Pericardium (tissue), 1 donor: ENCODE results near the genes RASL12 and CILP.

- RRBS: 61% methylated on average over 3 of the region's 5 CpGs
Observed at GRCh38 chr15:64133759-64134057, 17.8 kb upstream of the SNX22 start.

GRCh38 chr15:64156523-64157346, 5.2 kb downstream of the SNX22 start:
- RRBS: no CpG with 5 or more reads among the region's 16 CpGs

- RRBS: no CpG with 5 or more reads among the region's 7 CpGs
Observed at GRCh38 chr15:64163952-64164325, 1.1 kb upstream of the PPIB start.

GRCh38 chr15:64180120-64180348, 17.2 kb upstream of the PPIB start:
- RRBS: no CpG with 5 or more reads among the region's 3 CpGs

GRCh38 chr15:64355137-64355931, 639 bp downstream of the CSNK1G1 start:
- RRBS: under 1% methylated on average over 6 of the region's 33 CpGs

GRCh38 chr15:64409473-64409826, 21.8 kb downstream of the TRIP4 start:
- RRBS: no CpG with 5 or more reads among the region's 7 CpGs

GRCh38 chr15:64517789-64518997, 57.8 kb downstream of the ZNF609 start:
- RRBS: no CpG with 5 or more reads among the region's 8 CpGs

- RRBS: no CpG with 5 or more reads among the region's 2 CpGs
Observed at GRCh38 chr15:64651568-64651919, 123.8 kb downstream of the RBPMS2 start.

GRCh38 chr15:64844415-64845786, 3.2 kb downstream of the PLEKHO2 start:
- RRBS: no CpG with 5 or more reads among the region's 13 CpGs

- RRBS: no CpG with 5 or more reads among the region's 8 CpGs
Observed at GRCh38 chr15:64853633-64854666, 12.2 kb downstream of the PLEKHO2 start.

DNA sequence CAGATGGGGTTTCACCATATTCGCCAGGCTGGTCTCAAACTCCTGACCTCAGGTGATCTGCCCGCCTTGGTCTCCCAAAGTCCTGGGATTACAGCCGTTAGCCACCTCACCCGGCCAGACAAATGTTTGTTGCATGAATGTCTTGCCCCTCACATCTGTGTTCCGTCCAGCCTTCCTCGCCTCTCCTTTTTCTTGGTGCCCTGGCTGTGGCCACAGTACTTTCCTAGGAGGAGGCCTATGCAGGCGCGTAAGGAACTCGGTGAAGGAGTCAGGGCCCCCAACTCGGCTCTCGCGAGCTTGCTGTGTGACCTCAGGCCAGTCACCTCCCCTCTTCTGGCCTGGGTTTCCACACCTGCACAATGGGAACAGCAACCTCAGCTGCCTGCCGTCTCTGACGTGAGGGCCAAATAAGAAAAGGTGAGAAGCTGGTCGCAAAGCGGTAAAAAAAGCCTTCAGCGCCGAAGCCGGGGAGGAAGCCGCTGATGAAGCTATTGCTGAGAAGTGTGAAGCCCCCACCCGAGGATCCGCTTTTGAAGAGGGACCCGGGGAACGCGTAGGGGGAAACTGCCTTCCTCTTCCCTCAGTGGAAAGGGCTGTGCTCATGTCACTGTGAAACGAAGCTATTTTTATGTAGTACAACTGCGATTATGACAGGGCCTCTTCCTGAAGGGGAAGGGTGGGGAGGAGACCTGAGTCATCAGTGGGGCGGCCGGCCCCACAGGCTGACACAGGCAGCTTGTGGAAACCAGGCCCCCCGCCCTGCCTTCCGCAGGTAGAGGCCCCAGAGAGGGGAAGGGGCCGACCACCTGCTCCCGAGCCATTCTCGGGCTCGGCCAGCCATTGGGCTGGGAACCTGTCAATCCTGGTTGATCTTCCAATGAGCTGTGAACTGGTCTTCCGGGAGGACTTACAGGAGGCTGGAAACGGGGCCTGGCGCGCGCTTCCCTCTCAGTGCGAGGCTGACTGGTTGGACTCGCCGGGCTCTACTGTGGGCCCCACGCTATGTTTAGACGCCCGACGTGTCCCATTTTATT, 18.1 kb upstream of the ANKDD1A start:
- RRBS: 7% methylated on average over 10 of the region's 47 CpGs

DNA sequence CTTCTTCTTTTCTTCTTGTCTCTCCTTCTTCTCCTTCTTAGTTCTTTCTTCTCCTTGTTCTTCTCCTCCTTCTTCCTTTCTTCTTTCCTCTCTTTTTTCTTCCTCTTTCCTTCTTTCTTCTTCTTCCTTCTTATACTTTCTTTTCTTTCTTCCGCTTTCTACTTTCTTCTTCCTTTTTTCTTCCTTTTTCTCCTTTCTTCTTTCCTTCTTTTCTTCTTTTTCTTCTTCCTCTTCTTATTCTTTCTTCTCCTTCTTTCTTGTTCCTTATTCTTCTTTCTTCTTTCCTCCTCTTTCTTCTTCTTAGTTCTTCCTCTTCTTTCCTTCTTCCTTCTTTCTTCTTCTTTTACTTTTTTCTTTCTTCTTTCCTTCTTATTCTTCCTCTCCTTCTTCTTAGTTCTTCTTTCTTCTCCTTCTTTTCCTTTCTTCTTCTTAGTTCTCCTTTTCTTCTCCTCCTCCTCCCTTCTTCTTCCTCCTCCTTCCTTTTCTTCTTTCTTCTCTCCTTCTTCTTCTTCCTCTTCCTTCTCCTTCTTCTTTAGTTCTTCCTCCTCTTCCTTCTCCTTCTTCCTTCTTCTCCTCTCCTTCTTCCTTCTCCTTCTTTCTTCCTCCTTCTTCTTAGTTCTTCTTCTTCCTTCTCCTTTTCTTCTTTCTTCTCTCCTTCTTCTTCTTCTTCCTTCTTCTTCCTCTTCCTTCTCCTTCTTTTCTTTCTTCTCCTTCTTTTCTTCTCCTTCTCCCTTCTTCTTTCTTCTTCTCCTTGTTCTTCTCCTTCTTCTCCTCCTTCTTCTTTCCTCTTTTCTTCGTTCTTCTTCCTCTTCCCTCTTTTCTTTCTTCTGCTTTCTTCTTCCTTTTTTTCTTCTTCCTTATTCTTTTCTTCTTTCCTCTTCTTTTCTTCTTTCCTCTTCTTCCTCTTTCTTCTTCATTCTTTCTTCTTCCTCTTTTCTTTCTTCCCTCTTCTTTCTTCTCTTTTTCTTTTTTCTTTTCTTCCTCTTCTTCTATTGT, 36.5 kb downstream of the SPG21 start:
- RRBS: no CpG with 5 or more reads among the region's 2 CpGs

- RRBS: no CpG with 5 or more reads among the region's 8 CpGs
Observed at GRCh38 chr15:65033043-65033459, 3.6 kb upstream of the MTFMT start.

DNA sequence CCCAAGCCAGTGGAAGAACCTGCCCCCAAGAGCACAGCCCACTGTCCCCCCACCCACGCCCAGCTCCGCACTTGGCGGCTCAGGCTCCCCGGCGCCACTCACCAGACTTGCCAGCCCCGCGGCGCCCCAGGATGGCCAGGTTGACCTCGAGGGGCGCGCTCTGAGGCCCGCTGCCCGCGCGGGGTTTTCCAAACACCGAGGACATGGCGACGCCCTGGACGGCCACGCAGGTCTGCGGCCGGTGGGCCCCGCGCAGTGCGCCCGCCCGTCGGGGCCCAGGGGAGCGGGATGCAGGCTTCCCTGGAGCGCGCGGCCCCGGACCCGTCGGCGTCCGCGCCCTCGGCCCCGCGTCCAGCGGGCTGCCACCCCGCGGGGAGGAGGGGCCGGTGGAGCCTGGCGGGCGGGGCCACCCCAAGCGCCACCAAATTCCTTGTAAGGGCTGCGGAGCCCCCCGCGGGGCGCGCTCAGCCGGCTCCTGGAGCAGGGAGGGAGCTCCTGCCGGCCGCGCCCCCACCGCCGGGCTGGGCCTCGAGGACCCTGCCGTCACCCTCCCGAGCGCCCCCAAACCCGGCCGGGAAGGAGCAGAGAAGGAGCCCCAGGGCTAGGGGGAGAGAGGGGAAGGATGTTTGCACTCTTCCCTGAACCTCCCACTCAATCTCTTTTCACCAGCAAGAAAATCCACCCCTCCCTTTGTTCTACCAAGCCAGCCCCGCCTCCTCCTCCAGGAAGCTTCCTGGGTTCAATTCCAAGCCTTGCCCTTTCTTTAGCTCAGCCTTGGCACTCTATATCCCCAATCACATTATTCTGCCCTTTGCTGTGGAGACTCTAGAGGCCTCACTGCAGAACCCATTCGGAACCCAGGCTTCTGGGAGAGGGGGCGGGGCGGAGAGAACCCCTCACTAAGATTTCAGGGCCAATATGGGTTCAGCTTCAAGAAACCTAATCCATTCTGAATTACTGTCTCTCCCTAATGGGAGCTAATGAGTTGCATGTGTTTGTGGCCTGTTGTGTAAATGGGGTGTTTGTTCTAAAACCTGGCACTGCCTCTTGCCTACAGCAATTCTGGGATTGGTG, at the start of gene RASL12:
TSS of gene RASL12 (minus strand) at position 361 of the 1,074 bp plus-strand sequence.
- RRBS: 5% methylated on average over 39 of the region's 69 CpGs

- RRBS: no CpG with 5 or more reads among the region's 6 CpGs
Observed at GRCh38 chr15:65171317-65171940, 13.7 kb downstream of the CLPX start.

DNA sequence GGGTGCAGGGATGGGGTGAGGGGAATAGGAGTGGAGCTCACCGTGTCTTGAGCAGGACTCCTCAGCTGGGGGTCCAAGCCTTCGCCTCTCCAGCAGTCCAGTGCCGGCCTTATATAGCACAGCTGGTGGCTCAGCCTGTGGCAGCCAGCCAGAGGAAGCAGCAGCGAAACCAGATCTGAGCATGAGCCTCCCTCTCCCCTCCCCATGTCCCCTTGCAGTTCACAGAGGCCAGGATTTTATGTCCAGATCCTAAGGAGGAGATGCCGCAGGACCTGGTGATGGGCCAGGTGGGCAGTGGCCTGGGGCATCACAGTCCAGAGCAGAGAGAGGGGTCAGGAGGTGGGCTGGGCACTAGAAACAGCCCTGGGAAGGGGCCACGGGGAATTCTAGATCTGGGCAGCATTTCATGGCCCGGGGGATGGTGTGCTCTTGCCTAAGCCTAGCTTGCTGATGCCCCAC, at the start of gene CILP:
TSS of gene CILP (minus strand) at position 87 of the 459 bp plus-strand sequence.
- RRBS: no CpG with 5 or more reads among the region's 7 CpGs

DNA sequence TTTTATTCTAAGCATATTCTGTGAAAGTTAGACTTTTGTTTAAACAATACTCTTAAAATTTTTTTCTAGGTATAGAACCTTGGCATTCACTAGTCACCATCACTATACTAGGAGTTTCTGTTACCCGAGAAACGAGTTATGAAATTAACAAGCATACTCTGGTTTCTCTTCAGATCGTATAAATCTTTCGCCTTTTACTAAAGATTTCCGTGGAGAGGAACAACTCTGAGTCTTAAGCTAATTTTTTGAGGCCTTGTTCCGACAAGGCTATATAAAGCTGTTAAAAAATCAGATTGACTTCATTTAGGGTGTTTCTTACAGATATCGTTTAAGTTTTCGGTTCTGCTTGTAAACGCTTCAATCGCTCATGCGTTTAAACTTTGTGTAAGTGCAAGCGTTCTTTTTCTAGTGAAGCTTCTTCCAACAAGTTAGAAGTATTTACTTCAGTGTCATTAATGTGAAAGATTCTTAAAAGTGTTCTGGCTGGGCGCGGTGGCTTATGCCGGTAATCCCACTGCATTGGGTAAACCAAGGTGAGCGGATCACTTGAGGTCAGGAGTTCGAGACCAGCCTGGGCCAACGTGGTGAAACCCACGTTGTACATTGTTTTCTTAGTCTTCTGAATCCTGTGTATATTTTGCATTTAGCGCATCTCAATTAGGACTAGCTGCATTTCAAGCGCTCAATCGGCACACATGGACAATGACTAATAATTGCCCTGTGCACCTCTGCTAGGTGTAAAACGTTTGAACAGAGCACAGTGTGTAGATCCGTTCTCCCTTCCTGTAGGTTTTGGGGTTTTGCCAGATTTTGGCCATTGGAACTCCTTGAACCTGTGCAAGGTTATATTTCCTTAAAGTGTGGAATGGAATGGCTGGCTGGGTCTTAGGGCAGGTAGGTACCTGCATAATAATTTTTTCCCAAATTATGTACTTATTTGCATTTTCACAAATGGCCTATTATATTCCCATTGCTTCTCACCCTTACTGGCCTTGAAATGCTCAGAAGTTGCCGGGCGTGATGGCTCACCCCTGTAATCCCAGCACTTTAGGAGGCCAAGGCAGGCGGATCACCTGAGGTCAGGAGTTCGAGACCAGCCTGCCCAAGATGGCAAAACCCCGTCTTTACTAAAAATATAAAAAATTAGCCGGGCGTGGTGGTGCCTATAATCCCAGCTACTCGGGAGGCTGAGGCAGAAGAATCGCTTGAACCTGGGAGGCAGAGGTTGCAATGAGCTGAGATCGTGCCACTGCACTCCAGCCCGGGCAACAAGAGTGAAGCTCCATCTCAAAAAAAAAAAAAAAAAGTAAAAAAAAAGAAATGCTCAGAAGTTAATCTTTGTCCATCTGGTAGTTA, 18.3 kb upstream of the PARP16 start:
- RRBS: no CpG with 5 or more reads among the region's 35 CpGs

DNA sequence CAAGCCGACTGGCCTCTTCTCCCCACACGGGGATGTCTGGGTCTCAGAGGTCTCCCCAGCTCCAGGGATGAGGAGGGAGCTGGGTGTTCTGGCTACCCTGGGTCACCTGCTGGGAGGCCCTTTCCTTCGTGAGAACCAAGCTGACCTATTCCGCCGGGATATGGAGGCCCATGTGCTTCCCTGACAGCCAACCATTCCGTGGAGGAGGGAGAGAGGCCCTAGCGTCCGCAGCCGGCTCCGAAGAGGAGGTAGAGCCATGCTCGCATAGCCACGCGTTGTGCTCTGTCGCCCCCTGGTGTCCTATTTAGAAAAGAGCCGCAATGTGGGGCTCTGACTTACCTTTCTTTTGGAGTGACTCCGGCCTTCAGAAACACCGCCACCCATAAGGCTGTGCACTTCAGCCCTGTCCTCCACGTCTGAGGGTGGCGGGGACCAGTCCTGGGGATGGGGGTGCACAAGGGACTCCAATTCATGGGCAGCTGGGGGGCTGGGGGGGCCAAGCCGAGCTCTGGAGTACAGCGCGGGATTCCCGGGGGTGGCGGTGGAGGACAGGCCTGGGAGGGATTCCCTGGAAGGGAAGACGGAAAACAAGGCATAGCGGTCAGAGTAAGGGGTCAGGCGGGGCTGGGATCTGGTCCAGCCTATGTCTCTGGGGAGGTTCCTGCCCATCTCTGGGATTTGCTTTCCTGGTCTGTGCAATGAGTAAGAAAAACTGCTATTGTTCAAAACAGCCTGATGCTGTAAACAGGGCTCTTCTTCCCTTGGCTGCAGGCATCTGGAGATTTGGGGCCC, 7.9 kb upstream of the IGDCC3 start:
- RRBS: 4% methylated on average over 4 of the region's 27 CpGs

DNA sequence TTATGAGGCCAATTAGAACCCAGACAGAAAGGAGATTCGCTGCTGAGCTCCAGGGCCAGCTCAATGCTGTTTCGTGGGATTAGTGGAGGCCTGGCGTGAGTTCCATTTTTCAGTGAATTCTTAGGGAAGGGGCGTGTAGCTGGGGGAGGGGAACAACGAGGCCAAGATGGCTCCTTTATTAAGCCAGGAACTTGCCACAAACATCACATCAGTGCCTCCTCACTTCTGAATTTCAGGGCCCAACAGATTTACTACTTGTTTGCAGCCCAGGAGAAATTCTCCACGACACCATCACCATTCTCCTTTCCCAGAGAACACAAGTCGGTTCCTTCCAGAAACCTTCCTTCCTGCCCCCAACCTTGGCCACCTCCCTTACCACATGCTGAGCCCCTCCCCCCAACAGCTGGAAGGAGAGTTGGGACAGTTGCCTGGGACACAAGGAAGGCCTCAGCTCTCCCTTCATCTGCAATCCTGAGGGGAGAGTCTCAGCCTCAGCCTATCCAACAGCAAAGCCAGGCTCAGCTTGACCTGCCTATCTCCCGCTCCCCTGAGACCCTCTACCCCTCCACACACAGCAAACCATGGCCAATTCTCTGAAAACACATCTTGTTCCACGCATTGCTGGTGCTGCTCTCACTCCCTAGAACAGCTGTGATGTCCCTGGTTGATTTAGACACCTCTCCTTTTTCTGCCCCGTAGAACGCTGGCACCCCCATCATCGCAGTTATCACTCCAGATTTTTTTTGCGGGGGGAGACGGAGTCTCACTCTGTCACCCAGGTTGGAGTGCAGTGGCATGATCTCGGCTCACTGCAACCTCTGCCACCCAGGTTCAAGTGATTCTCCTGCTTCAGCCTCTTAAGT, 5.7 kb downstream of the IGDCC4 start:
- RRBS: no CpG with 5 or more reads among the region's 15 CpGs

DNA sequence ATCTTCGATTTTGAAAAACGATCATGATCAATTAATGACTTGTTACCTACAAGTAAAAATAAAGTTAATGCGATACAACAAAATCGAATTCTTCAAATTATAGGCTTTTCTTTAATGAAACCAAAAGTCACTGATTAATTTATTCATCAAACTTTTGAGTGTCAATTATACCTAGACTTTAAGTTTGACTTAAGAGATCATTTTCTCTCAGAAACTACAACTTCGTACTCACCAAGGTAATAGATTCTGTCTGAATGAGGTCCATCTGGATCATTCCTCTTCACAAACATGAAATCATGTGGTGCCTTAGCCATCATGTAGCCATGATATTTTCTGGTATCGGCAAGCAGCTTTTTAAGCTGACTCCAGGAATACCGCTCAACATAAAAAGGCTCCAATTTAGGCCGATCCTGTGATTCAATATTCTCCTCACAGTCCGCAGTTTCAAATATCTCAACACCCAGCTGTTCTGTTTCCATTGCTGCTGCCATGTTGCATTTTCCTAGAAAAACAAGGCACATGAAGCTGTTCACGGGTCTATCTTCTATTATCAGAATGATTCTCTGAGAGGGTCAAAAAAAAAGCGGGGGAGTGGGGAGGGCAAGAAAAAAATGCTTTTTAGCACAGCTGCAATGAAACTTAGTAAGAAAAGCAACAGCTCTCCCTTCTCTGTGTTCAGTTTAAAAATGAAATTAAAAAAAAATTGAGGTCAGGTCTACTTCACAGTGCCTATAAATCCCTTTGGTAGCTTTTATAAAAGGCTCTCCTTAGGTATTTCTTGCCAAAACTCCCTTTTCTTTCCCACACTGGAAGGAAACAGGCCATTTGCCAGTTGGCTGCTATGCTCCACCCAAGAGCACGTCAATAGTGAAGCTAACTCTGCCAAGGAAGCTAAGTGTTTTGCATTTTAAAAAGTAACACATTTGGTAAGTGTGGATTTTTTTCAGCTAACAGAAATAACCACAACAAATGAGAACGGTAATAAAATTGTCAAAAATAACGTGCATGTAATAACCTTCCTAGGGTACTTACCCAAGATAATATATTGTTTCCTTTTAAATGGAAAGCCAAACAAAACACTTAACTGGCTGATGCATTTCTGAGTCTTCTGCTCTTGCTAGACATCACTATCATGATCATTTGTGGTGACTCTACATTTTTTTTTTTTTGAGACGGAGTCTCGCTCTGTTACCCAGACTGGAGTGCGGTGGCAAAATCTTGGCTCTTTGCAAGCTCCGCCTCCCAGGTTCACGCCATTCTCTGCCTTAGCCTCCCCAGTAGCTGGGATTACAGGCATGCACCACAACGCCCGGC, 5.0 kb downstream of the DPP8 start:
- RRBS: no CpG with 5 or more reads among the region's 21 CpGs